AG04450 (cell line): ENCODE results near the genes ENOX2, OR13H1 and CT55.

DNA sequence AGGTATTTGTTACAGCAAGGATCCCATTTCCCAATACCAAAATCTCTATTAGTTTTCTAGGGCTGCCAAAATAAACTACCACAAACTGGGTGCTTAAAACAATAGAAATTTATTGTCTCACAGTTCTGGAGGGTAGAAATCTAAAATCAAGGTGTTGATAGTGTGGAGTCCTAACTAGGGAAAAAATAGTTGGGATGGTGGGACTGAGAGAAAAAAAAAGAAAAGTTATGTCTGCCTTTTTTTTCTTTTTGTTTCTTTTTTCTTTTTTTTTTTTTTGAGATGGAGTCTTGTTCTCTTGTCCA is 131.0 kb downstream of the RBMX2 start:
- CAGE, long polyA plus RNA = no peak

GRCh38 chrX:130564225-130564564 is 162.4 kb downstream of the RBMX2 start:
- CAGE, long polyA plus RNA = no peak
- RRBS = no CpG with 5 or more reads among the region's 4 CpGs

- CAGE, long polyA plus RNA = no peak
- RRBS = no CpG with 5 or more reads among the region's 1 CpG
Measured at GRCh38 chrX:130827531-130827989, 75.4 kb downstream of the ENOX2 start.

DNA sequence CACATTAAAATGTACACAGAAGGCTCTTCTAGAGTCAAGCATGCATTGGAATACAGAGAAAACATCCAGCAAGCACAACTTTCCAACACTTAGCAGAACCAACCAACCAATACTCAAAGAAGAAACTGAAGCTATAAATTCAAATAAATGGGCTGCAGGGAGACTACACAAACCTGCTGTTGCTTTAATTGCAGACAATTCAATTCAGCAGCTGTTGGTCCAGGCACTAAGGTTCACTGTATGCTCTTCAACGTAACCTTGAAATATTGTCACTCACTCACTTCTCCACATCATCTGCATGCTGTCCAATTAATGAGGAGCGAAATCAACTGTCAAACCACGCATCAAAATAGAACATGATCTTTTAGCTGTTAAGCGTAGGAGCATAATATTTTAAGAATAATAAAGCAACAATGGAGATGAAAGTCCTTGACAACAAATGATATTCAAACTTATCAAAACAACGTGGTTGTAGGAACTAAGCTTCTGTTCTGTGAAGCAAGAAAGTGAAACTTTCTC is 17.0 kb downstream of the ENOX2 start:
- CAGE, long polyA plus RNA = no peak
- RRBS = no CpG with 5 or more reads among the region's 5 CpGs

GRCh38 chrX:130902358-130903686 is at the start of gene ENOX2:
ENOX2 (minus strand) TSS chrX:130903209.
- CAGE, long polyA plus RNA = no peak
- RRBS = 2% methylated on average over 19 of the region's 63 CpGs

- CAGE, long polyA plus RNA = no peak
- RRBS = no CpG with 5 or more reads among the region's 7 CpGs
Measured at GRCh38 chrX:131278922-131279340, 10.2 kb downstream of the IGSF1 start.

GRCh38 chrX:131543695-131544248 is at the start of gene OR13H1:
OR13H1 (plus strand) TSS chrX:131544074.
- CAGE, long polyA plus RNA = no peak
- RRBS = no CpG with 5 or more reads among the region's 2 CpGs

DNA sequence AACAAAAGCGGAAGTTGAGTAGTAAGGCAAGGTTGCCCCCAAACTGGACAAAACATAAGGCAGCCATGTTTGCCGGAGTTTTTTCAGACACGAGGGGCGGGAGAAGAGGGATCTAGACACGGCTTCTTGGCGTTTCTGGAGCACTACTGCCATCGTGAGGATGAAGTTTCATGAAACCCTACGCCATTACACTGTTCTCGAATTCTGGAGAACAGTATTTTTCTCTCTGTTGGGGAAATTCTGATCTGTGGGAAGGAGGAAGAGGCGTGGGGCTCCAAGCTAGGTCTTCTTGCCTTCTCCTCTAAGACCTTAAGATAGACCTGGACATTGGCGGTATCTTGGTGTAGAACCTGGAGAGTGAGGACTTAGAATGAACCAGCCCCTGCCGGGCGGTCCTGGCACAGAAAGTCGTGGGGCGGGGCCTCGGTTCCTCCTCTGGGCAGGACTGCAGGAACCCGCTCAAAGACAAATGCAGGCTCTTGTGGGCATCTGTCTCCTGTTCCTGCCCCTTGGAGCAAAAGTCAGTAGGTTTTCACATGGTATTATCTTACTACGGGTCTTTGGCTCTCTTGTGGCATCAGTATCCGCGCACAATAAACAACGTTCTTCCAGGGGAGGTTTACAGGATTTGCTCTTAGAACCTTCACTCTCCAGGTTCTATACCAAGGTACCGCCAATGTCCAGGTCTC is 160.5 kb downstream of the OR13H1 start:
- CAGE, long polyA plus RNA = no peak
- RRBS = no CpG with 5 or more reads among the region's 22 CpGs

- CAGE, long polyA plus RNA = no peak
- RRBS = no CpG with 5 or more reads among the region's 14 CpGs
Measured at GRCh38 chrX:131830080-131831044, 192.7 kb upstream of the STK26 start.

DNA sequence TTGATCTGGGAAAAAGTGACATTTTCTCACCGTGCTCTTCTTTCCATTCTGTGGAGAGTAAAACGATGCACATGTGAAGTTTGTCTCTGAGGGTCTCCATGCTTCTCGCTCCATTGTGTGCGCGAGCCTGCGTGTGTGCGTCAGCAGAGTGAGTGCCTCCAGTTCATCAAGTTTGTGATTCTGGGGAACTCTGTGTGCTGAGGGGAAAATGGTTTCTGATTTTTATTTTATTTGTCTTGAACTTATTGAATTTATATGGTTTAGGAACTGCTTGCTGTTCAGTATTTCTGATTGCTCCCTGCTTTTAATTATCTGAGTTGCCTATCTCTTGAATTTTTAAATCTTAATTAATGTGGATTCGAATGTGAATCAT is 2.0 kb downstream of the STK26 start:
- CAGE, long polyA plus RNA = no peak
- RRBS = no CpG with 5 or more reads among the region's 8 CpGs

GRCh38 chrX:132161380-132162461 is 33.9 kb upstream of the FRMD7 start:
- CAGE, long polyA plus RNA = no peak
- RRBS = no CpG with 5 or more reads among the region's 37 CpGs

DNA sequence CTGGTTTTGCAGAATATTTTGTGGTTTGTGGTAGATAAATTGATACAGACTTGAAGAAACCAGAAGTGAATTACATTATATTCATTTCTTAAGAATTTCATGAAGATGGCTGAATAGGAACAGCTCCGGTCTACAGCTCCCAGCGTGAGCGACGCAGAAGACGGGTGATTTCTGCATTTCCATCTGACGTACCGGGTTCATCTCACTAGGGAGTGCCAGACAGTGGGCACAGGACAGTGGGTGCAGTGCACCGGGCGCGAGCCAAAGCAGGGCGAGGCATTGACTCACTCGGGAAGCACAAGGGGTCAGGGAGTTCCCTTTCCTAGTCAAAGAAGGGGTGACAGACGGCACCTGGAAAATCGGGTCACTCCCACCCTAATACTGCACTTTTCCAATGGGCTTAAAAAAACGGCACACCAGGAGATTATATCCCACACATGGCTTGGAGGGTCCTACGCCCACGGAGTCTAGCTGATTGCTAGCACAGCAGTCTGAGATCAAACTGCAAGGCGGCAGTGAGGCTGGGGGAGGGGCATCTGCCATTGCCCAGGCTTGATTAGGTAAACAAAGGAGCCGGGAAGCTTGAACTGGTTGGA is 51.2 kb upstream of the HS6ST2 start:
- CAGE, long polyA plus RNA = no peak
- RRBS = no CpG with 5 or more reads among the region's 19 CpGs

DNA sequence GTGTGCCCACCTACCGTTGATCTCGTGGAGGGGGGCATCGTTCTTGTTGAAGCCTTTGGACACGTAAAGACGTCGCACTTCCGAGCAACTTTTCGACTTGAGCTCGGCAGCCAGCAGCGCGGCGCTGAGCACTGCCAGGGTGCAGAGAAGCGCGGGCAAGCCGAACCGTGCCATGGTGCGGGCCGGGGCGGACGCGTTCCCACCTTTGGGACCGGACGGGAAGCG is 585 bp downstream of the GPC4 start:
- CAGE, long polyA plus RNA = no peak
- RRBS = no CpG with 5 or more reads among the region's 24 CpGs

- CAGE, long polyA plus RNA = no peak
- RRBS = 53% methylated on average over 12 of the region's 46 CpGs
Measured at GRCh38 chrX:134546080-134546812, 86.3 kb downstream of the HPRT1 start.

- CAGE, long polyA plus RNA = no peak
Measured at GRCh38 chrX:134670119-134670468, 11.8 kb upstream of the PLAC1 start.

GRCh38 chrX:134881237-134881618 is 33.8 kb downstream of the MOSPD1 start:
- CAGE, long polyA plus RNA = no peak
- RRBS = no CpG with 5 or more reads among the region's 1 CpG

DNA sequence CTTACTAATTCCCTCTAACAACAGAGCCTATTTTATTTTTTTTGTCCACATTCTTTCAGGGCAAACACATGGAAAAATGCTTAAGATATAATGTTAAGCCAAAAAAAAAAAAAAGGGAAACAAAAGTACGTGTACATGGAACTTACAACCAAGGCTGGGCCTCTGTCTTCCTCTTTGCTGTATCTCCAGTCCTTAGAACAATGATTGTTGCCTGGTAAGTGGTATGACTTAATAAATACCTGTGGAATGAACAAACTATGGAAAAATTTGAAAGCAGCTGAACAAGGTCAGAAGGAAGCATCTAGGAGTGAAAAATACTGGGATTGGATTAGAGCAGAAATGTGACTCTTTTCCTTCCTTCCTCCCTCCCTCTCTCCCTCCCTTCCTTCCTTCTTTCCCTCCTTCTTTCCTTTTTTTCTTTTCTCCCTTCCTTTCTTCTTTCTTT is 21.5 kb upstream of the MOSPD1 start:
- CAGE, long polyA plus RNA = no peak
- RRBS = no CpG with 5 or more reads among the region's 1 CpG

DNA sequence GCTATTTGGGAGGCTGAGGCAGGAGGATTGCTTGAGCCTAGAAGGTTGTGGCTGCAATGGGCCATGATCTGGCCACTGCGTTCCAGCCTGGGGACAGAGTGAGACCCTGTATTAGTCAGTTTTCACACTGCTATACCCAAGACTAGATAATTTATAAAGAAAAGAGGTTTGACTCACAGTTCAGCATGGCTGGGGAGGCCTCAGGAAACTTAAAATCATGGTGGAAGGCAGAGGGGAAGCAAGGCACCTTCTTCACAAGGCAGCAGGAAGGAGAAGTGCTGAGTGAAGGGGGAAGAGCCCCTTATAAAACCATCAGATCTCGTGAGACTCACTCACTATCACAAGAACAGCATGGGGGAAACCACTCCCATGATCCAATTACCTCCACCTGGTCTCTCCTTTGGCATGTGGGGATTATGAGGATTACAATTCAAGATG is 31.9 kb upstream of the MOSPD1 start:
- CAGE, long polyA plus RNA = no peak
- RRBS = no CpG with 5 or more reads among the region's 2 CpGs

DNA sequence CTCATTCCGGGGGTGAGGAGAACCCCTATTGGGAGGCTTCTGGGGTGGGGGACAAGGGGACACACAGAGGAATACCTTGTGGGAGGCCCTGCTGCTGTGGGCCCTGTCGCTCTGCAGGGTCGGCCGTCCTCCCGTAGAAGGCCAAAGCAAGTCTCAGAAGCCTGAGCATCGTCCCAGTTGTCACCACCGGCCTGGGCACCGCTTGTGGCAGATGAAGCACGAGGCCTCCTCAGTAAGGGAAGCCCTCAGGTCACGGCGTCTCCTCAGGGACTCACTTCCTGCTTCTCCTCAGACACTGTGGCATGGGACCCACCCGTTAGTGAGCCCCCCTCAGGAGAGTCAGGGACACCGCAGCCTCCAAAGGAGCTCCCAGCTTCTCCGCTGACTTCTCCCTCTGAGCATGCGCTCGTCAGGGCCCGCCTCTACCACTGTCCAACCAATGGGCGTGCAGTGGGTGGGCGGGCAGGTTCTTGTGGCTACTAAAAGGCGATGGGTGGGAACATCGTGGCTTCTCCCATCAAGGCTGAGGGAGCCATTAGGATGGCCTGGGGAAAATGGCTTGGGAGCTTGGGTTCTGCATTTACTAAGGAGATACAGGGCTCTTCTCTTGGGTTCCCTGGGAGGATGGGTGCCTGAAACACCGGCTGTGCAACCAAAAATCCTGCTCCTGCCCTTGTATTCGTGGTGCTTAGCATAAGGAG is at the start of gene CT55:
TSS of gene CT55 (minus strand) at position 396 of the 701 bp plus-strand sequence.
- CAGE, long polyA plus RNA = no peak
- RRBS = no CpG with 5 or more reads among the region's 23 CpGs

DNA sequence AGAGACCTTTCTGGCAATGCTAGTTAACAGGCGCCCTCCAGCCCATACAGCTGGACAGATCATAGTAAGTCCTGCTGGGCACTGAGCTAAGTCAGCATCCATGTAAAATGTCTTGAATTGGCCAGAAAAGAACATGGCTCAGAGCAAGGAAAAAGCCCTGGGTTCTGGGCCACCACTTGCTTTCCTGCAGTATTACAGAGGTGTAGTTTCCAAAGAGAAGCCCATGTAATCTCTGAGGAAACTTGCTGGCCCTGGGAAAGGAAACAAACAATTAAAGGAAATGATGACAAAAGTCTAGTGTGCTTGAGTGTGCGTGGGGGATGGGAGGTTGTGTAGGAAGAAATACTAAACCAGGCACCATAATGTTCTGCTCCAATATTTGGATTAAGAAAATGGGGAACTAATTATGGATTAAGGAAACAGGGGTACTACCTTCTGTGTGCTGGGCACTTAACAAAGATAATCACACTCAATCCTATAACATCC is 37.6 kb downstream of the ZNF449 start:
- CAGE, long polyA plus RNA = no peak
- RRBS = no CpG with 5 or more reads among the region's 2 CpGs